Breast (tissue), 4 donors: ENCODE measurements around a stretch of chr12.

GRCh38 chr12:114685862-114686368 lies 1.9 kb upstream of the TBX3 start:
- PRO-cap, 3 experiments, result no peak in any of the 3 experiments
- RRBS, result no CpG with 5 or more reads among the region's 20 CpGs

DNA sequence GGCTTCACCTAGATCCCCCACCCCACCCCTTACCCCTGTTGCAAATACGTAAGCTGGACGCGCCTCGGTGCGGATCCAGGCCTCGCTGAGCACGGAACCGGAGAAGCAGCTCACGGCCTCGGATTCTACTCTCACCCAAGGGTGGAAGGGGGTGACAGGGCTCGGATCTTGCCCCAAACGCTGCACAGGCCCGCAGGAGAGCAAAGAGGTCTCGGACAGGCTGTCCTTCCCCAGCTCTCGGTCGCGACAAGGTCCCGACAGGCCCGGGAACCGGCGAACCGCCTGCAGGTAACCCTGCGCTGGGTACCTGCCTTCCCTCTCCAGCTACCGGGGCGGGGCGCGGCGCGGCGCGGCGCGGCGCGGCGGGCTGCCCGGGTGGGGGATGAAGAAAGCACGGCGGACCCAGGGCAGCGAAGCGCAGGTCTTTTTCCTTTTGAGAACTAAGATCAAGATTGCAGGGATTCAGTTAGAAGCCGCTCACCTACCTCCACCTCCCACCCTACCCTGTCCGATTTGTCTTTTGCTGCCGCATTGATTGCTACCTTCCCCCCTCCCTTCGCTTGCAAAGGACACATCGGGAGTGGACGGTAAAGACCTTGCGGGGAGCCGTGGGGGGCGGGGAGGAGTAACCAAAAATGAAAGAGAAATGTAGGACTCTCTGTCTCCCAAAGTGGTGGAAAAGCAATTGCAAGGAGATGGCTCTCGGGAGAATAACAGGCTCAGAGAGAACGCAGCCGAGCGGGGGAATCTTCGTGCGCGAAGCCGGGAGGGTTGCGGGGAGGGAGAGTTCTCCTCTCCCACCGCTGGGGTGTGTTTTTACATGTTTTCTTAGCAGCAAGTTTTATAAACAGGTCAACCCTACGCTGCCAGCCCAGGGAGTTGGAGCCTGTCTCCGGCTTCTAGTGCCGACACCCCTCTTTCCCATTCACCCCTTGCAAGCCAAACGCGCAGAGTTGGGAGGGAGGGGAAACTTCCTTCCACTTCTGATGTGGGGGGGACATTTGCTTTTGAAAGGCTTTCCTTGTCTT lies 8.5 kb upstream of the TBX3 start:
- PRO-cap, 3 experiments, result peak in 3 of 3 experiments; most common plus-strand start position 389 of the sequence (in 3); most common minus-strand start position 761 of the sequence (in 3)
- RRBS, result 13% methylated on average over 23 of the region's 65 CpGs

- PRO-cap, 3 experiments, result no peak in any of the 3 experiments
- RRBS, result 61% methylated on average over 2 of the region's 5 CpGs
Observed at GRCh38 chr12:114875301-114875619, 191.3 kb upstream of the TBX3 start.

DNA sequence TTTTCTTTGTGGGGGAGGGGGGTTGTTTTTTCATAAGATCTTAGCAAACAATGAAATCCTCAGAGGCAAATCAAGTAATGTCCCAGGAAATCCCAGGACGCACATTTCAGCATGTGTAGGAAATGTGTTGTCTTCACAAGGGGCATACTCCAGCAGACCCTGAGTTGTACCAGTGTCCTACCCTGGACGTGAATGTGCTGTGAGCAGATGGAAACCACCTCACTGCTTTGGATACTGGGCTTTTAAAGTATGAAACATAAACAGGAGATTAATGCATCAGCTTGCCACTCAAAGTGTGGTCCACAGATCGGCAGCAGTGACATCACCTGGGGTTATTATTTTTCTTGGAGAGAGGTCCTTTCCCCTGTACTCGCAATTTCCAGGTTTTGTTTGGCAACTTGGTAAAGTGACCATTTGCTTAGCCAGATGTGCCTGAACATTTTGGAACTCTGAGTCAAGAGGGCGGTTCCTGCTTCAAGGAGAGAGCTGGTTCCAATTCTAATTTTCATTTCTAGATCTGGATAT lies 236.7 kb upstream of the TBX3 start:
- PRO-cap, 3 experiments, result no peak in any of the 3 experiments
- RRBS, result no CpG with 5 or more reads among the region's 5 CpGs

DNA sequence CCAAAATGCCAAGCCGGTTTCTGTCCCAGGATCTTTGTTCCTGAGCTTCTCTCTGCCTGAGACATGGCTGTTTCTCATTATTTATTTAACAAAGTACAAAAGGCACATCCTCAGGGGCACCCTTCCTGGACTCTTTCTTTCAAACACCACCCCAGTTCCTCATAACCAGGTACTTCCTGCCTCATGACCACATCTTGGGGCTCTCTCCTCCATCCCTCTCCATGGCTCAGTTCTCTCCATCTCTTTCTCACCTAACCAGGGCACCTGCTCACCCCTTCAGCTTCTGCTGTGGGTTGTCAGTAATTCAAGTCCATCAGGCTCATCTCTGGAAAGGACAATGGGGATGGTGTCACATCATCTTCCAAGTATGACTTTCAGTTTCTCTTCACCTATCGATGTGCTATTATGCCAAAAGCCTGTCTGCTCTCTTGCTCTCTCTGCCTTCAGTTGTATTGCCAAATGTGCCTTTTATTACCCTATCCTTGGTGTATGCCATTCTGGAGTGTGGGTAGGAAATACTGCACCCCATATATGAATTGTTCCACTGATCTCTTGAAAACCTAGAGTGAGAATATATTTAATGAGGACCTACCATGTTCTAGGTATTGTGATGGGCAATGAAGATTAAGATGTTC lies 670.6 kb upstream of the TBX3 start:
- PRO-cap, 3 experiments, result no peak in any of the 3 experiments
- RRBS, result no CpG with 5 or more reads among the region's 2 CpGs

DNA sequence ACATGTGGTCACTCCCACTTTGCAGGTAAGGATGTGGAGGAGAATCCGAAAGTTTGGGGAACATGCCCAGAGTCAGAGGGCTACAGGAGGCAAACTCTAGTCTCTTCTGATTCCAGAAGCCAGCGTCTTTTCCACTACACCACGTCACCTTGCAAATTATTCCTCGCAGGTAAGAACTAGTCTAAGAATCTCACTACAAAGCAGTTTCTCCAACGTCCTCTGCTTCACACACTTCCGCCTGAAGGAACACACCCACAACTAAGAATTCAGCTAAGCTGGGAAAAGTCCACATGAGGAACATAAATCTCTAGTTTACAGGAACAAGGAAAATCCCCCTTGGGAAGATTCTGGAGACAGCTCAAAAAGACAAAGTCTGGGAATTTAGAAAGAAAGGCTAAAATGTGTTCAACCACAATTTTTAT lies 780.1 kb upstream of the TBX3 start:
- PRO-cap, 3 experiments, result no peak in any of the 3 experiments
- RRBS, result no CpG with 5 or more reads among the region's 6 CpGs

DNA sequence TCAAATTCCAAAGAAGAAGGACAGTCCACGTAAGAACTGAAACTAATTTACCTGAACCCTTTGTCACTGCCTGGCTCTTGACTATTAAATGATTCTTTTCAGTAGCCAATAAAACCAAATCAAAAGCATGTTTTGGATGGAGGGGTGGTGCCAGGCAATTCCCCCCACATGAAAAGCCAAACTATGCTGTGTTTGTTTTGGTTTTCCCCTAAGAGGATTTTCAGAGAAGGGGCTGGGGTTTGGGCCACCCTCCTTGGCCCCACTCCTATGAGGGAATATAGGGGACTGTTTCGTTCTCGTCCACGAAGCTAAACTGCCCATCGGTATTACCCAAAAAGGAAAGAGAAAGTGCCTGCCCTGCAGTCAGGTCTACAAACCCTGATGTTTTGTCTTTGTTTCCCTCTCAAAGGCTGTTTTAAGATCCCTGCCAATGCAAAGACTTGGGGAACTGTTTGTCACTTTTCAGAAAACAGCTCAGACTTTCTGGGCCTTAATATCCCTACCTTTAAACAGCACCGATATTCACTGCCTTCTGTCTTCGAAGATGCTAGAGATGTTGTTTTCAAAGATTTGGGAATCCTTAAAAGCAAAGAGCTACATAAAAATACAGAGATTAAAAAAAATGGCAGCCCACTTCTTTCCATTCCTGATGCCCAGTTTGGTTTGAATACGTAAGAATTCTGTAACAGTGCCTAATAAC lies 518.6 kb downstream of the MED13L start:
- PRO-cap, 3 experiments, result no peak in any of the 3 experiments
- RRBS, result no CpG with 5 or more reads among the region's 8 CpGs

DNA sequence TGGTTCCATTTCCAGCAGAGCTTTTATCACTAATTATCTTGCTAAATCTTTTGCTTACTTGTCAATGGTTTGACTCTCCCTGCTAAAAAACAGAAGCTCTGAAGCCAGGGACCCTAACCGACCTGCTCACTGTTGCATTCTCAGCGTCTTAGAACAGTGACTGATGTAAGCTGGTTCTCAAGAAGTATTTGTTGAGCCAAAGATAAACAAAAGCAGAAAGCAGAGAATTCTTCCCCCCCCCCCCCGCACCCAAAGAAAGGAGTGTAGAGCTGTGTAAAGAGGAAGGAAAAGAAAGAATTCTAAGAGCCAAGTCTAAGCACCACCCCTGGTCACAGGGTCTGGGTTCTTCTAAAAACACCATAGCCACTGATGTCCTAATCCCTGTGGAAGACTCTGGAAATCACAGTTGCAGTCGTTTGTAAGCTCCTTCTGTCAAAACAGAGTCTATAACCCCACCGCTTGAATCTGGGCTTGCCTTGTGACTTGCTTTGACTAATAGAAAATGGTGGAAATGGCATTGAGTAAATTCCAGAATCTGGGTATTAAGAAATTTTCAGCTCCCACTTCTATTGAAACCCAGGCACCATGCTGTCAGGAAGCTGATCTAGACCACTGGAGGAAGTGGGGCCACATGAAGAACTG lies 385.7 kb downstream of the MED13L start:
- PRO-cap, 3 experiments, result no peak in any of the 3 experiments
- RRBS, result no CpG with 5 or more reads among the region's 5 CpGs

DNA sequence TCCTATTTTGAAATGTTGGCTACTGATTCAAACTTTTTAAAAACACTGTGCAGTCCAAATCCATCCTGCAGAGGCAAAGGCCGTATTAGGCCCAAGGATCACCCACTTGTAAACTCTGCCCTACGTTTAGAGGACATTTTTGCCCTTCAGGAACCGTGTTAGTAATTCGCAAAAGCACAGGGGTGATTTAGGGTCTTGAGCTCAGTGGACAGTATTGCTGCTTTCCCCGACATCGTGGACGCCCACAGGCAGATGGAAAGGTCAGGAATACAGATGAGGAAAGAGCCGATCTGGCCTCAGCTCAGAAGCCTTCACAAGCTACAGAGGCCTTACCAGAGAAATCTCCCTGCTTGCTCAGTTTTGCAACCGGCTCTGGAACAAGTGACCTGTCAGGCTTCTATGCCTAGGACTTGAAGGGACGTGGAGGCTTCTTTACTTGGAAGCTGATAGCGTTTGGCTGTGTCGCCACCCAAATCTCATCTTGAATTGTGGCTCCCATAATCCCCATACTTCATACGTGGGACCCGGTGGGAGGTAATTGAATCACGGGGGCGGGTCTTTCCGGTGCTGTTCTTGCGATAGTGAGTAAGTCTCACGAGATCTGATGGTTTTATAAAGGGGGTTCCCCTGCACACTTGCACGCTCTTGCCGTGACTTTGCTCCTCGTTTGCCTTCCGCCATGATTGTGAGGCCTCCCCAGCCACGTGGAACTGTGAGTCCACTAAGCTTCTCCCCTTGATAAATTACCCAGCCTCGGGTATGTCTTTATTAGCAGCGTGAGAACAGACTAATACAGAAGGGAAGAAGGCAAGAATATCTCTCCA lies 332.6 kb downstream of the MED13L start:
- PRO-cap, 3 experiments, result no peak in any of the 3 experiments
- RRBS, result no CpG with 5 or more reads among the region's 26 CpGs

- PRO-cap, 3 experiments, result no peak in any of the 3 experiments
- RRBS, result no CpG with 5 or more reads among the region's 8 CpGs
Observed at GRCh38 chr12:115982893-115983765, 294.4 kb downstream of the MED13L start.

DNA sequence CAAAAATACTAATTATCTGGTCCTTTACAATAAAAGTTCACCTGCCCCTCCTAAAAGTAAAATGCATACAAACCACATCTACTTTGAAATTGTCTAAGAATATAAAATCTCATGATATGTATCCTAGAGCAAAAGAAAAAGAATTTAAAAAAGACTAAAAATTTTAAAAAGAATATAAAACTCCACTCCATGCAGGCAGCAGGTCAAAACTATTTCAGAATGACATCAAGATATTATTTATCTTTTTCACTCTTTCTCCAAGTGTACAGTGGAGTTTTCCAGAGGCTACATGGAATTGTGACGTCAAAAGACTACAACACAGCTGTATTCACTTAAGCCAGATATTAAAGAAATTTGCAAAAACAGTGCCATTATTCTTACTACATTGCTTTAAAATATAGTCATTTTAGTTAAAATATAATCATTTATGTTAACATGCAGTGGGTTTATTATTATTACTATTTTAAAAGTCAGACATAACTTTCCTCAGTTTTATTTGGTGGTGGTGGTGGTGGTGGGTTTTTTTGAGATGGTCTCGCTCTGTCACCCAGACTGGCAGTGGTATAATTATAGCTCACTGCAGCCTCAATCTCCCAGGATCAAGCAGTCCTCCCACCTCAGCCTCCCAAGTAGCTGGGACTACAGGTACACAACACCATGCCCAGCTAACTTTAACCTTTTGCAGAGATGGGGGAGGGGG lies 198.6 kb downstream of the MED13L start:
- PRO-cap, 3 experiments, result no peak in any of the 3 experiments
- RRBS, result no CpG with 5 or more reads among the region's 2 CpGs

DNA sequence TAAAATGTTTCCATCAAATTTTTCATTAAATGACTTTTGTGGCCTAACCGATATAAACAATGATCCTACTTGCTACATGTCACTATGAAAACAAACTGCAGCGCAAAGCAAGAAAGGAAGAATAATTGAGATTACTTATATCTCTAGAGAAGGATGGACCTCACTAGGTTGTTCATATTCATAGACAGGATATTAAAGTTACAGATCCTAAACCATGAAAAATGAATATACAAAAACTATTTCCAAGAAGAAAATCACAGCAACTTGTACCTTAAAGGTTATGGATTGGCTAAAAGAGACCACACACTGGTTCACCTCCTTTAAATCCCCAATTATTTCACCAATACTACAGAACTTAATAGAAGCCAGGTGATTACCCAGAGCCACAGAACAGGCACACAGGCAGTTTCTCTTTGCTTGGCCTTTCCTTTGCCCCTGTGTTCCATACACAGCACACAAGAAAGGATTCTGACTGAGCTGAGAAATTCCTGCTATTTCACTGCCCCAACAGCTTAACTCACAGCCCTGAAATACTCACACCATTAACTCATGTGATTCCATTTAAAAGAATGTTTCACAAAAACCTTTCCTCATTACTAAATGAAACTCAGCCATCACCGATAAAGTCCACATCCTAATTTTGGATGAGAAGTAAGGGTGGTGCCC lies 133.7 kb downstream of the MED13L start:
- PRO-cap, 3 experiments, result no peak in any of the 3 experiments
- RRBS, result no CpG with 5 or more reads among the region's 3 CpGs

DNA sequence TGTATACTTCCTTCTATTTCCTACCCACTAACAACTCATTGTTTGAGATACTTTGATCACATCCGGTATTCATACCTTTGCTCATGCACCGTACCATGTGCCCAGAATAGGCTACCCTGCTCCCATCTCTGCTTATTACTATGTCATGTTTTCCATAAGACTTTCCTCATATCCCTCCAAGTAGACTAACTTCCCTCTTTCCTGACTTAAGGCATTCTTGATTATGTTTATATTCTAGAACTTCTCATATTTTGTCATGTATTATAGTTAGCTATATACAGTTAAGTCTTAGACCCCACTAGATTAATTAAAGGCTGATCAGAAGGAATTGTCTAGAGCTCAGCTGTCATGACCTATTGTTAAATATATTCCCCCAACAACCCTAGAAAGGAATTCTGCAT lies 128.5 kb downstream of the MED13L start:
- PRO-cap, 3 experiments, result no peak in any of the 3 experiments
- RRBS, result no CpG with 5 or more reads among the region's 2 CpGs

DNA sequence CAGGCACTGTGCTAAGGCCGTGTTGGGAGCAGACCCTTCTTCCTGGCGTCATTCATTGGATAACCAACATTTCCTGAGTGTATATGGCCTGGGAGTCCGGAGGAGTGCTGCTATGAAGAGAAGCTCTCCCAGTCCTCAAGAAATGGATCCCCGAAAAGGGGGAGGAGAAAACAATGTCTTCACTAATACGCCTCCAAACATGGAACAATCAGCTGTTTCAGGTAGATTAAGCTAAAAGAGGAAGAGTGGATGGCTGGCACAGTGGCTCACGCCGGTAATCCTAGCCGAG lies 958 bp upstream of the MED13L start:
- PRO-cap, 3 experiments, result no peak in any of the 3 experiments
- RRBS, result no CpG with 5 or more reads among the region's 8 CpGs

- PRO-cap, 3 experiments, result no peak in any of the 3 experiments
- RRBS, result no CpG with 5 or more reads among the region's 6 CpGs
Observed at GRCh38 chr12:116280568-116281339, 3.3 kb upstream of the MED13L start.

GRCh38 chr12:116282386-116282843 lies 4.9 kb upstream of the MED13L start:
- PRO-cap, 3 experiments, result no peak in any of the 3 experiments
- RRBS, result no CpG with 5 or more reads among the region's 8 CpGs

DNA sequence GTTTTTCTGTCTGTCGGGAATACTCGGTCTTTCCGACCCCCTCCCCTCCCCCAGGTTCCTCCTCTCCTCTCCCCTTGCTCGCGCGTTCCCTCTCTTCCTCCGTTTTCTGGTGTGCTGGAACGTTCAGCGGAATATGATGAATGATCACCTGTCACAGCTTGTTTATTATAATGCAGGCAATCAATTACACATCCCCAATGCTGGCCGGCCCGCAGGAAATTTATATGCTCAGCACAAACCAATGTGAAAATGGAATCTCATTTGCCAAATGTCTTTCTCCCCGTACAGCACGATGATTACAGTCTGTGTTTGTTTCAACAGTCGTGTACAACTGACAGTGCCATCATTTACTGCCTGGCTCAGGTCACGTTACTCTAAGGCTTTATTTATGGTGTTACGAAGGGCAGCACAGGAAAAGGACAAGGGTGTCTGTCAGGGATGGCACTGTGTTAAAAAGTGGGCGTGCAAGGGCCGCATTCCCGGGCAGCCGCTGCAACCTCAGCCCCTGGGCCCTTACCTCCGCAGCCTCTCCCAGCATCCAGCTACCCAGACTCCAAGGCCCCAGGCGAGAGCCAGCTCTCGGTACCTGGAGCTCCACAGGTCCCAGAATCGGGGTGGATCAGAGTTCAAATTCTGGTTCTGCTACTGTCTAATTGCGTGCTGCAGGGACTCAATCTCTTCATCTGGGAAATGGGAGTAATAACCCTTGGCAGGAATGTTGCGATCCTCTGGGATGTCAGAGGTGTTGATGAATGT lies 24.6 kb upstream of the MAP1LC3B2 start:
- PRO-cap, 3 experiments, result peak in 3 of 3 experiments; most common plus-strand start position 92 of the sequence (in 1); most common minus-strand start position 108 of the sequence (in 3)
- RRBS, result no CpG with 5 or more reads among the region's 26 CpGs

DNA sequence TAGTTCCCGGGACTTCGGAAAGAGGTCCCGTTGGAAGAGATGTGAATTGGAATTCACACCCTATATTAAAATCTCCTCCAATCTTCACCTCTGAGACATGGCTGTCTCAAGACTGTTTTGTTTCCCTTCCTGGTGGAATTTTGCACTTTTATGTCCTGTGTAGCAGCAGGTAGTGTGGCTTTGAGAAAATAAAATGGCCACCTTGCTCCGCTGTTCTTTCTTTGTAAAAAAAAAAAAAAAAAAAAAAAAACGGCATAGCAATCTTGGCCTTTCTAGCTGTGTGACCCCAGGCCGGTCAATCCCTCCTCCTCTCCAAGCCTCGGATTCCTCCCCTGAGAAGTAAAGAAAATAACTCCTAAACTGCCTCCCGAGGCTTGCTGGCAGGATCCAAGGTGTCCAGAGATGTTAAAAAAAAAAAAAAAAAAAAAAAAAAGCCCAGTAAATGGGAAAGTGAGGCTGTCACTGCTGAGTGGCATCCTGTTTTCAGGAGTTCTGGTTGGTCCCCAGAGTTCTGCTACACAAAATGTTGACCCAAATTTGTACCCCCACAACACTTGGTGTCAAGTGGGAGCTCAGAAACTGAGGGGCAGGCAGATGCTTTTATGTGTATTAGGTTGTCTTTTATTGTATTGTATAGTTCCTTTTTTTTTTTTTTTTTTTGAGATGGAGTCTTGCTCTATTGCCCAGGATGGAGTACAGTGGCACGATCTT lies 23.9 kb upstream of the MAP1LC3B2 start:
- PRO-cap, 3 experiments, result no peak in any of the 3 experiments
- RRBS, result no CpG with 5 or more reads among the region's 9 CpGs

DNA sequence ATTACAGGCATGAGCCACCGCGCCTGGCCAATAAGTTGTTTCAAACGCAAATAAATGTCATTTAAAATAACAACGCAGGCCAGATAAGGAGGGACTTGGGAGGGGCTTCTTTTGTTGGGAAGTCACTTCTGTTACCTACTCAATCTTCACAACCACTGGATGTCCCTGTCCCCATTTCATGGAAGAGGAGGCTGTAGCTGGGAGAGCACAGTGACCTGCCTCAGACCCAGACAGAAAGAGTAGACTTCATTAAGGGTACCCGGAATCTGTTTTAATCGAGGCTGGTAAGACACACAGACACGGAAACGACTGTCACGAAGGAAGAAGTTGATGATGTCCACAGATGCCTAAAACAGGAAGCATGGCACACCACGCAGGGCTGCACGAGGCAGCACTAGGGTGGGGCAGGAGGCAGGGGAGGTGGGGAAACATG lies 34.9 kb downstream of the MAP1LC3B2 start:
- PRO-cap, 3 experiments, result no peak in any of the 3 experiments
- RRBS, result no CpG with 5 or more reads among the region's 11 CpGs

GRCh38 chr12:116598937-116599950 lies 40.1 kb downstream of the MAP1LC3B2 start:
- PRO-cap, 3 experiments, result peak in 3 of 3 experiments; most common plus-strand start chr12:116599576 (in 2); most common minus-strand start chr12:116599621 (in 2)
- RRBS, result 2% methylated on average over 5 of the region's 36 CpGs